K562 (cell line): ENCODE measurements around the gene COPB1.

DNA sequence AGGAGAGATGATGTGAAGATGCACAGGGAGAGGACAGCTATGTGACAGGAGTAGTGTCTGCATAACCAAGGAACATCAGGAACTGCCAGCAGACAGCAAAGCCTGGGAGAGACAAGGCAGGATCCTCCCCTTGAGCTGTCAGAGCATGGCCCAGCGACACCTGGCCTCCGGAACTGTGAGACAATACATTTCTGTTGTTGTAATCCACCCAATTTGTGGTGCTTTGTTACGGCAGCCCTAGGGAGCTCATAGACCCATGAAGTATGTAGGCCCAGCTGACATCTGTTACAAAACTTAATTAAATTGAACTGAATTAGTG is 24.6 kb downstream of the RASSF10 start:
- RAMPAGE, long total RNA, result no peak
- RRBS, result no CpG with 5 or more reads among the region's 3 CpGs
PRO-cap:
- standard, result no peak
- CoPRO, capped RNA only, 2 experiments, result no peak in any of the 2 experiments
- CoPRO, capped and uncapped RNA, 2 experiments, result no peak in any of the 2 experiments
- CoPRO, uncapped RNA only, 2 experiments, result no peak in any of the 2 experiments
CAGE:
- cytosol, long polyA plus RNA, result no peak
- long polyA plus RNA, result no peak
- nucleolus, long total RNA, result no peak
- nucleus, long polyA plus RNA, result no peak

GRCh38 chr11:13294582-13295161 is 17.1 kb downstream of the BMAL1 start:
- RAMPAGE, long total RNA, result no peak
- RRBS, result no CpG with 5 or more reads among the region's 4 CpGs
PRO-cap:
- standard, result no peak
- CoPRO, capped RNA only, 2 experiments, result no peak in any of the 2 experiments
- CoPRO, capped and uncapped RNA, 2 experiments, result no peak in any of the 2 experiments
- CoPRO, uncapped RNA only, 2 experiments, result no peak in any of the 2 experiments
CAGE:
- cytosol, long polyA plus RNA, result no peak
- long polyA plus RNA, result no peak
- nucleolus, long total RNA, result no peak
- nucleus, long polyA plus RNA, result no peak

- RAMPAGE, long total RNA, result no peak
- RRBS, result no CpG with 5 or more reads among the region's 21 CpGs
PRO-cap:
- standard, result no peak
- CoPRO, capped RNA only, 2 experiments, result no peak in any of the 2 experiments
- CoPRO, capped and uncapped RNA, 2 experiments, result no peak in any of the 2 experiments
- CoPRO, uncapped RNA only, 2 experiments, result no peak in any of the 2 experiments
CAGE:
- cytosol, long polyA plus RNA, result no peak
- long polyA plus RNA, result no peak
- nucleolus, long total RNA, result no peak
- nucleus, long polyA plus RNA, result no peak
These were observed 628 bp upstream of the BTBD10 start for GRCh38 chr11:13463610-13464089.

- RAMPAGE, long total RNA, result no peak
- RRBS, result no CpG with 5 or more reads among the region's 5 CpGs
PRO-cap:
- standard, result no peak
- CoPRO, capped RNA only, 2 experiments, result no peak in any of the 2 experiments
- CoPRO, capped and uncapped RNA, 2 experiments, result no peak in any of the 2 experiments
- CoPRO, uncapped RNA only, 2 experiments, result no peak in any of the 2 experiments
CAGE:
- cytosol, long polyA plus RNA, result no peak
- long polyA plus RNA, result no peak
- nucleolus, long total RNA, result no peak
- nucleus, long polyA plus RNA, result no peak
These were observed 1.2 kb upstream of the FAR1 start for GRCh38 chr11:13667259-13667660.

DNA sequence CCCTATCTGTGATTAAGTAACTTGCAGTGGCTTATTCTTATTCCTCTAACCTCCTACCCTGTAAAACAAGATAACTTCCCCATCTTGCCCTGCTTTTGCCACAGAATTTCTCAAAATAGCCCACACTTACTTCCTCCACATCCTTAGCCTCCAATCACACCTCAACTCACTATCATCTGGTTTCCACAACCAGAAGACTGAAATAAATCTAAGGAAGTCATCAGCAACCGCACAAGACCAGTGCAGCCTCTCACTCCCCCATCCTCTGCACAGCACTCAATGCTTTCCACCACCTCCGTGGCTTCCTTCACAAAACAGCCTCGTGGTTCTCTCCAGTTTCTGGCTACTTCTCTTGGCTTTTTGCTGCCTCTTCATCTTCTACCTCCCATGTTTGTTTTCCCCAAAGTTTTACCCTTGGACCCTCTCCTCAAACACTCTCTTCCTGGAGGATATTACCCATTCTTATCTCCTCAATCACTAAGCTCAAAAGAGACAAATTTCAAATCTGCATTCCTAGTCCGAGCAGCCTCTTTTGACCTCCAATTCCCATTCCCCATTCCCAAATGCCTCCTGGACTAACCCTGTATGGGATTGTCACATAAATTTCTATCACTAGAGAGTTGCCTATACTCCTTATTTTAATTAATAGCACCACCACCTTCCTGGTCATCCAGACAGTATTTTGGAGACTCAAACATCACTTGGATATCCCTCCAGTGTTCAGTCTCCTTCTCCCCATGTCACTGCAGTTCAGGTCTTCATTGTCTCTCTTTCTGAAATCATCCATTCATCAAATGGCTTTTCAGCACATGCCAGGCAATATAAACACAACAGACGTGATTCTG is 87.5 kb downstream of the RRAS2 start:
- RAMPAGE, long total RNA, result no peak
- RRBS, result no CpG with 5 or more reads among the region's 5 CpGs
PRO-cap:
- standard, result no peak
- CoPRO, capped RNA only, 2 experiments, result no peak in any of the 2 experiments
- CoPRO, capped and uncapped RNA, 2 experiments, result no peak in any of the 2 experiments
- CoPRO, uncapped RNA only, 2 experiments, result no peak in any of the 2 experiments
CAGE:
- cytosol, long polyA plus RNA, result no peak
- long polyA plus RNA, result no peak
- nucleolus, long total RNA, result no peak
- nucleus, long polyA plus RNA, result no peak

GRCh38 chr11:14362462-14362947 is 3.5 kb upstream of the RRAS2 start:
- RAMPAGE, long total RNA, result no peak
- RRBS, result no CpG with 5 or more reads among the region's 2 CpGs
PRO-cap:
- standard, result no peak
- CoPRO, capped RNA only, 2 experiments, result no peak in any of the 2 experiments
- CoPRO, capped and uncapped RNA, 2 experiments, result no peak in any of the 2 experiments
- CoPRO, uncapped RNA only, 2 experiments, result no peak in any of the 2 experiments
CAGE:
- cytosol, long polyA plus RNA, result no peak
- long polyA plus RNA, result no peak
- nucleolus, long total RNA, result no peak
- nucleus, long polyA plus RNA, result no peak

DNA sequence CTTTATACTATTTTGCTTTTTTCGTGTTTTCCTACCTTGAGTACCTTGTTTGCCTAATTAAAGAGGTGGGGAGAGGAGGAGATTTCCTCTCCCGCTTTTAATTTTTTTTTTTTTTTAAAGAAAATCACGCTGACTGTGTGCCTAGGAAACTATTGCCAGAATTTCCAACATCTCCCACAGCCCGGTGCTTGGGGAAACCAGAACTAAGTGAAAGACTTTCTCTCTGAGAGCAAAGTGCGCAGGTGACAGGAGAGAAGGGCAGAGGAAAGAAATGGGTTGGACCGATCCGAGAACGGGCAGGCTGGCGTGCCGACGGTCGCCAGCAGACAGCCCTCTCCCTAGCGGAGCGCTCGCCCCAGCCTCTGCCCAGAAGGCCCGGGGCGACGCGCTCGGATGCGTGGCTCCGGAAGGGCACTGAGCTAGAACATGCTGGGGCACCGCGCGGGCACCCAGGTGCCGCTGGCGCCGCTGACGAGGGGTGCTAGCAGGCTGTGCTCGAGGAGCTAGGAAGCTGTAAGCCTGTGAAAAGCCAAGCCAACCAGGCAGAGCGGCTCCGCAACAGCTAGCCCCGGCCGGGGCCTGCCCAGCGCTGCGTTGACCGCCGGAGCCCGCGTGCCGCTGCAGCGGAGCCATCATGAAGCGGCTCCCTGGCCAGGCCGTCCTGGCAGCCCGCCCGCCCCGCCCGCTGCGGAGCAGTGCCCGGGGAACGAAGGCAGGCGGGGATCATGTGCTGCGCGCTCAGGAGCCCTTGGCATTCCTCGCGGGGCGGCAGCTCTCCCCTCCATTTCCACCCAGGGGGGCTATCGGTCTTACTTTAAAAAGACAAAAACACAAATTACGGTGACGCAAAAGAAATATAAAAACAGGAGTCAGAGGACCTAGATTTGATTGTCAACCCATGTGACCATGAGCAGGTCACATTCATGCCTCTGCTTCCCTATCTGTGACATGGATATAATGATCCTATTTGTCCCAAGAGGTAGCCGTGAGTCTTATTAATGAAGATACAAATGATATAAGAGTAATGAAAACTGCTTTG is 22.1 kb upstream of the RRAS2 start:
- RAMPAGE, long total RNA, result no peak
- RRBS, result 89% methylated on average over 5 of the region's 61 CpGs
PRO-cap:
- standard, result no peak
- CoPRO, capped RNA only, 2 experiments, result no peak in any of the 2 experiments
- CoPRO, capped and uncapped RNA, 2 experiments, result no peak in any of the 2 experiments
- CoPRO, uncapped RNA only, 2 experiments, result no peak in any of the 2 experiments
CAGE:
- cytosol, long polyA plus RNA, result no peak
- long polyA plus RNA, result no peak
- nucleolus, long total RNA, result no peak
- nucleus, long polyA plus RNA, result no peak

DNA sequence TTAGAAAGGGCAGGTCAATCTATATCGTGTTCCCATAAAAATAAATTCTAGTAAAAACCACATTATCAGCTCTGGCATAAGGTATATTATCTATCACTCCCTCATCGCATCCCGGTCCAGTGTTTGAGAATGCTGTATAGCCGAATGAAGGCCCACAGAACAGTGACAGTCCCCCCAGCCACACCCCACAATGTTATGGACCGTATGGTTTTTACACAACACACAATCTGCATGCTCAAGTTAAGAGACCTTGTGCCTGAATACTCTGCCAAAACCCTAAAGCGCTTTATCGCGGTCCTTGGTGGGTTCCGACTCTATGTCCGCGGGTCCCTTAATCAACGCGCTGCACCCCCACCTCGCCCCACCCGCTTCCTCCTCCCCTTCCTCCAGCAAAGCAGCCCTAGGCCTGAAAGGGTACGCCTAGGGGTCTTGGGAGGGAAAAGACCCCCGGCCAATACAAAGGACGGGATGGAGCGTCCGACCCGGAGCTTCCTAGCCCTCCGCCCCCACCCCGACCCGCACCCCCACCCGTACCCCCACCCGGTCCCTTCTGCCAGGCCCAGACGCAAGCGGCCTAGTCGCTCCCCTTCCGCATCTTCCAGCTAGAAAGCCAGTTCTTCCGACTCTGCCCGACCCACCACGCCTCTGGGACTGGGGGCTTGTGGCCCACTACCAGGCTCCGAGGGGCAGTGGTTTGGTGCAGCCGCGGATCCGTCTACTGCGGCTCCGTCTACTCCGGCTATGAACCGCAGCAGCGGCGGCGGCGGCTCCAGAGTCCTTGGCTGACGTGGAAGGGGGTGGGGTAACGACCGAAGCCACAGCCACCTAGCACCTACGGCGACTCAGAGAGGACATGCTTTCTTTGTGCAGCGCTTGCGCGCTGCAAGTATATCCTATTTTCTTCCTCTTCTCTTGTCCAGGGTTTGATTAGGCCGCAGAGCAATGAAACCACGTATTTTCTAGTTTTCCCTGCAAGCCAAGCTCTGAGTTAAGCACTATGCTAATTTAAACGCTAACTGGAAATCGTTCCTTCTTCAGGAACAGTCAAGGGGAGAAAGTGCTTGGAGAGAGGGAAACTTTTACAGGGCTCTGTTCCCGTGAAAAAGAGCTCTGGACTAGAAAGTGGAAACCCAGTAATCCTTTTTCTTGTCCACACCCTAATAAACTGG is at the start of gene COPB1:
Gene COPB1, minus strand, starts transcription at position 743 of the 1,169 bp plus-strand sequence.
- RAMPAGE, long total RNA, result start-site peak on the minus strand centred at position 763 of the sequence, 64 bp wide, 740 and 730 reads in 2 replicates
- RRBS, result 4% methylated on average over 6 of the region's 58 CpGs
PRO-cap:
- standard, result bidirectional peak, plus-strand start at position 897 of the sequence, minus-strand start at position 739 of the sequence
- CoPRO, capped RNA only, 2 experiments, result peak in 2 of 2 experiments; most common plus-strand start position 858 of the sequence (in 2); most common minus-strand start position 739 of the sequence (in 2)
- CoPRO, capped and uncapped RNA, 2 experiments, result peak in 2 of 2 experiments; most common plus-strand start position 858 of the sequence (in 2); most common minus-strand start position 739 of the sequence (in 2)
- CoPRO, uncapped RNA only, 2 experiments, result peak in 1 of 2 experiments; most common plus-strand start position 389 of the sequence (in 1); most common minus-strand start position 288 of the sequence (in 1)
CAGE:
- cytosol, long polyA plus RNA, result no peak
- long polyA plus RNA, result no peak
- nucleolus, long total RNA, result no peak
- nucleus, long polyA plus RNA, result no peak

DNA sequence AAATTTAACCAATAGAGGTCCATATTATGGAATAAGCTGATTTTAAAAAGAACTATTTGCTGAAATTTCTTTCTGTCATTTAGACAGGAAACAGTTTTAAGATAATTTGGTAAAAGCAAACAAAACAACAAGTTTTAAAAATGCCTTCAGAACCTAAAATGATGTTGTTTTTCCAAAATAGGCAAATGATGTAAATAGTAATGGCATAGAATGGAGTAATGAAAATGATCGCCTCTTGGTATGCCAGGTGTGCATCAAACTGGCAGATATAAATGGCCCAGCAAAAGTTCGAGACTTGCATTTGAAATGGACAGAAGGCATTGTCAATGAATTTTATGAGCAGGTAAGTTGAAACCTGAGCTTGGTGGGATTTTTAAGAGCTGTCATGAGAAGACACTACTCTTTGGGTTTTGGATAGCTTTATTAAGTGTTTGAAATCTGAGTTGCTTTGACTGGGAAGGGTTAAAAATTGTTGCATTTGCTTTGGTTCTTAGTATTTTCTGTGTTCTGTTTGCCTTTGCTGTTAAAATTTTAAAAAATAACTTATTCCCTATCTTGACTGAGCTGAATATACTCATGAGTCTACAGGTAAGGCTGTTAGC is 30.9 kb downstream of the CYP2R1 start:
- RAMPAGE, long total RNA, result no peak
- RRBS, result no CpG with 5 or more reads among the region's 2 CpGs
PRO-cap:
- standard, result no peak
- CoPRO, capped RNA only, 2 experiments, result no peak in any of the 2 experiments
- CoPRO, capped and uncapped RNA, 2 experiments, result no peak in any of the 2 experiments
- CoPRO, uncapped RNA only, 2 experiments, result no peak in any of the 2 experiments
CAGE:
- cytosol, long polyA plus RNA, result no peak
- long polyA plus RNA, result no peak
- nucleolus, long total RNA, result no peak
- nucleus, long polyA plus RNA, result no peak

GRCh38 chr11:14890764-14891895 is 901 bp downstream of the CYP2R1 start:
- RAMPAGE, long total RNA, result start-site peak on the minus strand at chr11:14891647-14891700, 338 and 35 reads in 2 replicates
- RRBS, result under 1% methylated on average over 10 of the region's 75 CpGs
PRO-cap:
- standard, result bidirectional peak, plus-strand start at chr11:14891799, minus-strand start at chr11:14891654
- CoPRO, capped RNA only, 2 experiments, result peak in 2 of 2 experiments; most common plus-strand start chr11:14891826 (in 2); most common minus-strand start chr11:14891671 (in 2)
- CoPRO, capped and uncapped RNA, 2 experiments, result peak in 2 of 2 experiments; most common plus-strand start chr11:14891826 (in 2); most common minus-strand start chr11:14891671 (in 2)
- CoPRO, uncapped RNA only, 2 experiments, result peak in 1 of 2 experiments; most common plus-strand start chr11:14891541 (in 1); most common minus-strand start chr11:14891537 (in 1)
CAGE:
- cytosol, long polyA plus RNA, result no peak
- long polyA plus RNA, result start-site peak on the minus strand at chr11:14891623-14891674, 18 and 38 reads in 2 replicates
- nucleolus, long total RNA, result no peak
- nucleus, long polyA plus RNA, result start-site peak on the minus strand at chr11:14891628-14891662, 35 and 84 reads in 2 replicates

GRCh38 chr11:14974690-14975083 is 2.5 kb upstream of the CALCA start:
- RAMPAGE, long total RNA, result no peak
- RRBS, result no CpG with 5 or more reads among the region's 14 CpGs
PRO-cap:
- standard, result no peak
- CoPRO, capped RNA only, 2 experiments, result no peak in any of the 2 experiments
- CoPRO, capped and uncapped RNA, 2 experiments, result no peak in any of the 2 experiments
- CoPRO, uncapped RNA only, 2 experiments, result no peak in any of the 2 experiments
CAGE:
- cytosol, long polyA plus RNA, result no peak
- long polyA plus RNA, result no peak
- nucleolus, long total RNA, result no peak
- nucleus, long polyA plus RNA, result no peak

GRCh38 chr11:15665440-15665995 is 550.8 kb downstream of the INSC start:
- RAMPAGE, long total RNA, result no peak
- RRBS, result no CpG with 5 or more reads among the region's 2 CpGs
PRO-cap:
- standard, result no peak
- CoPRO, capped RNA only, 2 experiments, result no peak in any of the 2 experiments
- CoPRO, capped and uncapped RNA, 2 experiments, result no peak in any of the 2 experiments
- CoPRO, uncapped RNA only, 2 experiments, result no peak in any of the 2 experiments
CAGE:
- cytosol, long polyA plus RNA, result no peak
- long polyA plus RNA, result no peak
- nucleolus, long total RNA, result no peak
- nucleus, long polyA plus RNA, result no peak

GRCh38 chr11:15697534-15697764 is 582.7 kb downstream of the INSC start:
- RAMPAGE, long total RNA, result no peak
- RRBS, result no CpG with 5 or more reads among the region's 2 CpGs
PRO-cap:
- standard, result no peak
- CoPRO, capped RNA only, 2 experiments, result no peak in any of the 2 experiments
- CoPRO, capped and uncapped RNA, 2 experiments, result no peak in any of the 2 experiments
- CoPRO, uncapped RNA only, 2 experiments, result no peak in any of the 2 experiments
CAGE:
- cytosol, long polyA plus RNA, result no peak
- long polyA plus RNA, result no peak
- nucleolus, long total RNA, result no peak
- nucleus, long polyA plus RNA, result no peak

- RAMPAGE, long total RNA, result no peak
- RRBS, result no CpG with 5 or more reads among the region's 9 CpGs
PRO-cap:
- standard, result no peak
- CoPRO, capped RNA only, 2 experiments, result no peak in any of the 2 experiments
- CoPRO, capped and uncapped RNA, 2 experiments, result no peak in any of the 2 experiments
- CoPRO, uncapped RNA only, 2 experiments, result no peak in any of the 2 experiments
CAGE:
- cytosol, long polyA plus RNA, result no peak
- long polyA plus RNA, result no peak
- nucleolus, long total RNA, result no peak
- nucleus, long polyA plus RNA, result no peak
These were observed 588.2 kb downstream of the SOX6 start for GRCh38 chr11:15768093-15768655.

DNA sequence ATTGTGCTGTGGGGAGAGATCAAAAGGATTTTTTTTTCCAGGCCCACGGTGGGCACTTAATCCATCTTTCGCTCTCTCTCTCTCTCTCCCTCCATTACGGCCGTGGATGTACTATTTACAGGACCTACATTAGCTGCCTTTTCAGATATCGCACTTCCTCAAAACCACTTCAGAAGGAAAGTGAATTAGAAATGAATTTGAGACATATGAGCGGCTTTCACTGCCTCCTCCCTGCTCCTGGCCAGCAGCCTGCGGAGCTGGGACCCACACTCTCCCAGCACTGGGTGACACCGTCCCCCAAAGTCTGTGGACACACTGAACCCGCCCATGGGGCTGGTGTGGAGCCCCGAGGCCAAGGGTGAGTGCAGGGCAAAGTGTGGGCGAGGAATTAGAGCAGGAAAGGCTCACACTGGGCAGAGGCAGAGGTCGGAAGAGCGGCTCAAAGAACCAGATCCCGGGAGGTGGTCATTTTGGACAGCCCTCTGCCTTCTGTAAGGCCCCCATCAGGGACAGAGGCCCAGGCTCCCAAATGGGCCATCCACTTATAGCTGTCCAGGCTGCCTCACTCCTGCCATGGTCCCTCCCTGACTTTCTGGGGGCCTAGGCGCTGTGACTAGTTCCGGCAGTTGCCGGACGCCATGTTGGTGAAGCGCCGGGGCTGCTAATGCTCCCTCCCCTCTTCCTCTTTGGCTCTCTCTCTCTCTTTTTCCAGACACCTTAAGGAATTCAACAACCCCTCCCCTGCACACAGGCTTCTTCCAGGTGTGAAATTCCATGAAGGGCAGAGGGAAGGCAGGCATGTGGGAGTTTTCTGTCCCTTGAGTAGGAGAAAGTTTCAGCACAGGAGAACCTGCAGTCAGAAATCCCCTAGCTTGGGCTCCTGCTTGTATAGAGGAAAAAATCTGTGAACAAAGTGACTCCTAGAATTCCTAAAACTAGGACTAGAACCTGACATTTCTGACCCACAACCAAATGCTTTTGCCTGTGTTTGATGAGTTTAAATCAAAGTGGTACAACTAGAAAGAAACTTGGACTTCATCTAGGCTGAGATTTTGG is 445.7 kb downstream of the SOX6 start:
- RAMPAGE, long total RNA, result no peak
- RRBS, result no CpG with 5 or more reads among the region's 20 CpGs
PRO-cap:
- standard, result no peak
- CoPRO, capped RNA only, 2 experiments, result no peak in any of the 2 experiments
- CoPRO, capped and uncapped RNA, 2 experiments, result no peak in any of the 2 experiments
- CoPRO, uncapped RNA only, 2 experiments, result no peak in any of the 2 experiments
CAGE:
- cytosol, long polyA plus RNA, result no peak
- long polyA plus RNA, result no peak
- nucleolus, long total RNA, result no peak
- nucleus, long polyA plus RNA, result no peak

GRCh38 chr11:16012339-16012963 is 343.9 kb downstream of the SOX6 start:
- RAMPAGE, long total RNA, result no peak
- RRBS, result no CpG with 5 or more reads among the region's 6 CpGs
PRO-cap:
- standard, result no peak
- CoPRO, capped RNA only, 2 experiments, result peak in 1 of 2 experiments; most common plus-strand start chr11:16012544 (in 1); most common minus-strand start chr11:16012515 (in 1)
- CoPRO, capped and uncapped RNA, 2 experiments, result peak in 1 of 2 experiments; most common plus-strand start chr11:16012645 (in 1); most common minus-strand start chr11:16012515 (in 1)
- CoPRO, uncapped RNA only, 2 experiments, result no peak in any of the 2 experiments
CAGE:
- cytosol, long polyA plus RNA, result no peak
- long polyA plus RNA, result no peak
- nucleolus, long total RNA, result no peak
- nucleus, long polyA plus RNA, result no peak

DNA sequence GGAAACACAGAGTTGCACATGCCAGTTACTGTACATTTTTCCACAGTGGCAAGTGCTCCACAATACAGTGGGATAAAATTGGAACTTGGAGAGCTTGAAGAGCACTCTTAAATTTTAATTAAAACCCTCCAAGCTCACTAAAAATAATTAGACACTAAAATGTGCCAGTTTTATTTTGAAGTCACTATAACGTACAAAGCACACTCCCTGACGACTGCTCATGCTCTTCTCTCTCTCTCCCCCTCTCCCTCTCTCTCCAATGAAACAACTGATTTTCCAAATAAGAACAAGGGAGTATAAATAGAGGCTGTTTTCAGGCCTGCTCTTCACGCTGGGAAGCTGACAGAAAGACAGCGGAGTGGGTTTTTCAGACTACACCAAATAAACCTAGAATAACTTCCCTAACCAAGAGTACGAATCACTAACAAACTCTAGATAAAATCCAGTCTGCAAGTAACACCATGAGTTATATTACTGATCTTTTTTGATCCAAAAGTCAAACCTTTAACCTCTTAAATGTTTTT is 117.2 kb downstream of the SOX6 start:
- RAMPAGE, long total RNA, result no peak
- RRBS, result no CpG with 5 or more reads among the region's 5 CpGs
PRO-cap:
- standard, result no peak
- CoPRO, capped RNA only, 2 experiments, result no peak in any of the 2 experiments
- CoPRO, capped and uncapped RNA, 2 experiments, result no peak in any of the 2 experiments
- CoPRO, uncapped RNA only, 2 experiments, result no peak in any of the 2 experiments
CAGE:
- cytosol, long polyA plus RNA, result no peak
- long polyA plus RNA, result no peak
- nucleolus, long total RNA, result no peak
- nucleus, long polyA plus RNA, result no peak

GRCh38 chr11:16297445-16297874 is 58.9 kb downstream of the SOX6 start:
- RAMPAGE, long total RNA, result no peak
- RRBS, result no CpG with 5 or more reads among the region's 2 CpGs
PRO-cap:
- standard, result no peak
- CoPRO, capped RNA only, 2 experiments, result peak in 1 of 2 experiments; most common plus-strand start chr11:16297624 (in 1)
- CoPRO, capped and uncapped RNA, 2 experiments, result no peak in any of the 2 experiments
- CoPRO, uncapped RNA only, 2 experiments, result no peak in any of the 2 experiments
CAGE:
- cytosol, long polyA plus RNA, result no peak
- long polyA plus RNA, result no peak
- nucleolus, long total RNA, result no peak
- nucleus, long polyA plus RNA, result no peak